ENCODE measurements around the genes PDCD4 and SHOC2.

DNA sequence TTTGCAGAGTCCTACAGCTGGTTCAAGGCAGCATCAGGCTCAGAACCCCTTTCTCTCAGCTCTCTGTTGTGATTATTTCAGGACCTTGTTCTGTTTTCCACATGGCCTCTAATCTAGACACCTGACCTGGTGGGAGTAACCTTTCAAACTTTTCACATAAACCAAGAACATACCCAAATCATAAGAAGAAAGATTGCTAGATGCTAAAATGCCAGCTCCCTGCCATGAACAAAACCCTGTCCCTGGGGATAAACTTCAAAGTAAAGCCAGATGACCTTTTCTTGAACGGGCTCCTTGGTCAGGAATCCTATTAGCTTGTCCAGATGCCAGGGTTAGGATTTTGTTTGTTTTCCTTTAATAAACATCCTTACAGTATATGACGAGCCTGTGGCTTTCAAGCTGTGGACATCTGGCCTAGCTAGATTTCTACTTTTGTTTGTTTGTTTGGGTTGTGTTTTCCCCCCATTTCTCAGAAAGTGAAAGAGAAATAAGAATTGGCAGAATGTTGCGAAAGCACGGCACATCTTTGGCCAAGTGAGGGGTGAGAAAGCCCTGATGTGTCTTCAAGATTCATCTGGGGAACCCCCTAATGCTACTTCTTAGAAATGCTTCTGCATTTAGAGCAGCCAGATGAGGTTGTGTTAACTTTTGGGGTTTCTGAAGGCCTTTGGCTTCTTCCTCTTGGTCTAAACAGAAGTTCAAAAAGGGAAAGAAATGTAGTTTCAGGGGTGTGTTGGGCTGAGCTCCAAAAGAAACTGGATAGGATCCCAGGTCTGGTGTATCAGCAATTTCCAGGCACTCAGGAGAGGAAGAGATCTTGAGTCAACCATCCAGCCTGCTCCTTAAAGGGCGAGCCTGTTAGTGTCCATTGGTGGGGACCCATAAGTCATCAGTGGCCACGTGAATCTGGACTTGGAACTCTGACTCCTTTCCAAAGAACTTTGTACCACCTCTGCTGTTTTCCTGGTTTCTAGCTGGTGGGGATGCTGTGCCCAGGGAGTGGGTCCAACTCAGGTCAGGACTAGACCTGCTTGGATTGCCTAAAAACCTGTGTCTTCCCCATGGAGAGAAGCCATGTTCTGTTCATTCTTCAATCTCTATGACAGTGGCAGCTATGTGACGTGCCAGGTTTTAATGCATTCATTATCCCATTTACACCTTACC is 6.4 kb downstream of the DUSP5 start:
- PRO-cap = no peak
- RAMPAGE, long total RNA, 4 experiments = start-site peak on the plus strand in 1 of 4 experiments, centred at position 32 of the sequence, 12 reads per replicate

GRCh38 chr10:110511948-110512689 is 14.4 kb downstream of the DUSP5 start:
- PRO-cap = no peak
- RAMPAGE, long total RNA, 4 experiments = no peak in any of the 4 experiments

- PRO-cap = no peak
- RAMPAGE, long total RNA, 4 experiments = start-site peak on the plus strand in 1 of 4 experiments, at chr10:110581955-110582096 at its widest, 42 reads per replicate
Measured at GRCh38 chr10:110581849-110582219, 14.3 kb downstream of the SMC3 start.

GRCh38 chr10:110644682-110645343 is 677 bp downstream of the RBM20 start:
- PRO-cap = no peak
- RAMPAGE, long total RNA, 4 experiments = no peak in any of the 4 experiments

DNA sequence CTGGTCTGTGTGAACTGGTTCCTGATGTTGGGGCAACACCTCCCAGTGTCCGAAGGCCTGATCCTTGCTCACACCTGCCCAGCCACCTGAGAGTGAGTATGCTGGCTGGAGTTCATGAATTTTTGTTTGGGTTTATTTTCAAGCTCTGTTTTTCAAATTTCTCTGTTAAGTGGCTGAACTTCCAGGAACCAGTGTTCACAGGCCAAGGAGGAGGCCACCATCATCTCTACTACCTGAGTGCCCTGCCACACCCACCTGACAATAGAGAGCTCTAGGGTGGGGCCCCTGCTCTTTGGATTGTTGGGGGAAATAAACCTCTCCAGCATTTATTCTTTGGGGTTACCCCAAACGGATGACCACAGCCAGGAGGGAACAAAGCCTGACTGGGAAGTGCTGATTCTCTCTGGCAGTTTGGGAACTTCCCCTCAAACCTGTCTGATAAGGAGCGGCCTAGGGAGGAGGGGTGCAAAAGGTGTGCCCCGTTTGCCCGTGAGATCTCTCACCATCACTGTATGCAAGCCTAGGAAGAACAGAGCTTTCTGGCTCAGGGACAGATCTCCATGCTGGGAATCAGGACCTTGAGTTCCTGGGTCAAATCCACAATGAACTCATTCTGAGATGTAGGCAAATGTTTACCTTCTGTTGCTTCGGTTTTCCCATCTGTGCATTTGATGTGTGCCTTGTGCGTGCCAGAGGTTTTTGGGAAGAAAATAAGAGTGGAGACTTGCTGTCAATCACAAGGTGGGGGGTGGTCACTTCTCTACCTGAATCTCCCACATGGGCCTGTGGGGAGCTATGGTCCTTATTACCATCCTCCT is 27.8 kb upstream of the PDCD4 start:
- PRO-cap = no peak
- RAMPAGE, long total RNA, 4 experiments = no peak in any of the 4 experiments

GRCh38 chr10:110846348-110846658 is 25.4 kb upstream of the PDCD4 start:
- PRO-cap = no peak
- RAMPAGE, long total RNA, 4 experiments = no peak in any of the 4 experiments

DNA sequence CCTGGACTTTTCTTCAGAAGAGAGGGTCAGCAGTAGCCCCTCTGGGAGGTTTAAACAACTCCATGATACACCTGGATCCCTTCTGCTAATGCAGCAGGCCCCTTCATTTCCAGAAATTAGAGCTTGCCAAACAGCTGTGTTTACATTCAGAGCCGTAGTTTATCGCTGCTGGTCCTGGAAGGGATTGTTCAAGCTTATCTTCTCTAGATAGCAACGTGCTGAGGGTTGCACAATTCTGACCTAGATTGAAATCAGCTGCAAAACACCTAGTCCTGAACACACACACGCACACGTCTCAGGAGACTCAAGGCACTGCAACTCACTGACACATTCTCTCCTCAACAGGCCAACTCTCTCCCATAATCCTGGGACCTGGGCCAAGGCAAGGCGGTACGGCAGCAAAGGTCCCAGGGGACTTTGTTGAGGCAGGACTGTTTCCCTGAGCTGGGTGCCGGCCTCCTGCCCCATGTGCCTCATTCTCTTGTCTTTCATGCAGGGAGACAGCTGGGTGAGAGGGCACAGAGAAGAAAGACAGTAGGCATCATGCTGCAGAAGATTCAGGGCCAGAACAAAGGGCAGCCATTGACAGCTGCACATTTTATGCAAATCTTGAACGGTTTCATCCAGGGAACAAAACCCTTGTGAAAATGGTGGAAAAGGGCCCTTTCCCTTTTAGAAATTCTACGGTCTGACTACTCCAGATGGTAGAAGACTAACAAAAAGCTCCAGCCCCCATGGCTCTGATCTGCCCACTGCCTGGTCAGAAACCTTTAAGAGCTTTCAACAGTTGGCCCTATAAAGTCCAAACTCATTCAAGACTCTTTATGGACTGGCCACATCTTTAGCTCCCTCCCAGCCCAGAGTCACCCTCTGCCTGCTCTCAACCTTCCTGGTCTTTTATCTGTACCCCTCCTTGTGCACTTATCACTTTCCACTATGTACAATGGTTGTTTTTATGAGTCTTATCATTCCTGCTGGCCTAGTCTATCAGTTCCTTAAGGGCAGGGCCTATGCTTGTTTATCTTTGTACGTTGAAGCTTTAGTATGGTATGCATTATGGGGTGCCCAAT is 13.9 kb upstream of the PDCD4 start:
- PRO-cap = bidirectional peak, plus-strand start at position 298 of the sequence, minus-strand start at position 181 of the sequence
- RAMPAGE, long total RNA, 4 experiments = no peak in any of the 4 experiments

DNA sequence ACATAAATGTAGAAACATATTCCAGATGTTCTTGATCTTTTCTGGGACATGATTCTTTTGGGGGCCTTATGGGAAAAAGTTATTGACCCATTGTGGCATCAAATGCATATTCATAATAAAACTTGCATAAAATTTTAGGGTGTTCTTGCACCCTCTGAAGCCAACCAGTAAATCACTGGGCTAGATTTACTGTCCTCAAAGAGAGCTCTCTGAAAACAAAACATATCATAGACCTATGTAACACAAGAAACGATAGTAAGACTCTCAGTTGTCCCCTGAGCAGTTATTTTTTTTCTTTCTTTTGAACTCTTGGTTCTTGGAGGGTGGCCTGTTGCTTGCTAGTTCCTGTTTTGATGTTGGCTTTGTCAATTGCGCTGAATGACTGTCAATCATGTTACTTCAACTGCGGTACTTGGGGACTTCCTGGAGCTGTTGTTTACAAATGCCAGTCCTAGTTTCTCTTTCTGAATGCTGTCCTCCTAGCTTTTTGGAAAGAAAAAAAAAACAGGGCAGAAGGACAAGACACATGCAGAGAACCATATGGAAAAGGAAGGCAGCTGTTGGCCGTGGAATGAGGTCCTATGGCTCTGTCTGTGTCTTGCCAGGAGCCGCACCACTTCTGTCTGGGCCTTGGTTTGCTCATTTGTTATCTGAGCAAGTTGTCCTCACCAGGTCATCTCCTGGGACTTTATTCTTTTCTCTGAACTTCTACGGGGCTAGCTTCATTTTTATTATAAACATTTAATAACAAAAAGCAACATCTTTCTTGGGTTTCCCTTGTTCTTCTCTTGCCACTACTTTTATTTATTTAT is 7.1 kb upstream of the PDCD4 start:
- PRO-cap = no peak
- RAMPAGE, long total RNA, 4 experiments = no peak in any of the 4 experiments

DNA sequence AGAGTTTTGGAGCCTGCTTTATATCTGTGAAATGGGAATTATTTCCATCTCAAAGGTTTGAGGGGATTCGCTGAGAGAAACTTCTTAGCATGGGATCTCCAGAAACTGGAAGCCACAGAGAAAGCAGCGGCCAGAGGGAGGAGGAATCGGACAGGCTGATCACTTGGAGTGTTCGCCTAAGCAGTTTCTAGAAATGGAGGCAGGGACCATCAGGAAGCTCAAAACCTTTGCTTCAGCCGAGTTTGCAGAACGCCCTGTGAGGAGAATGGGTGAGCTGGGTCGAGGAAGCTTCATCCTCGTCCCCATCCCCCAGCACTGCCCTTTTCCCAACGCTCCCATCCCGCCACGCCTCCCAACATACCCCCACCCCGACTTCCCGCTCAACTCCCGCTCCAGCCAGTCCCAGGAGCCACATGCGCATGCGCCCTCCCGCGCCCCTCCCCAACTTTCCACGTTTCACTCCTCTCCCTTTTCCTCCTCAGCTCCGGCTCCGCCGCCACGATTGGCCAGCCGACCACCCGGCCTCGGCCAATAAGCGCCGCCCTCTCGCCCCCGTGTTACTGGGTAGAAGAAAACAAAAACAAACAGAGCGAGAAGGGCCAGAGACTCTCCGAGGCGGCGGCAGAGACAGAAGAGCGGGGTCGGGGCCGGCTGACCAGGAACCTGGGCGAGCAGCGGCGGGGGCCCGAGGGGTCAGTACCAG is at the start of gene PDCD4:
TSS of gene PDCD4 (plus strand) at position 602 of the 703 bp plus-strand sequence.
- PRO-cap = bidirectional peak, plus-strand start at position 602 of the sequence, minus-strand start at position 317 of the sequence
- RAMPAGE, long total RNA, 4 experiments = start-site peak on the plus strand in 4 of 4 experiments, centred at positions 449 to 603 of the sequence, 23 to 3,385 reads per replicate

DNA sequence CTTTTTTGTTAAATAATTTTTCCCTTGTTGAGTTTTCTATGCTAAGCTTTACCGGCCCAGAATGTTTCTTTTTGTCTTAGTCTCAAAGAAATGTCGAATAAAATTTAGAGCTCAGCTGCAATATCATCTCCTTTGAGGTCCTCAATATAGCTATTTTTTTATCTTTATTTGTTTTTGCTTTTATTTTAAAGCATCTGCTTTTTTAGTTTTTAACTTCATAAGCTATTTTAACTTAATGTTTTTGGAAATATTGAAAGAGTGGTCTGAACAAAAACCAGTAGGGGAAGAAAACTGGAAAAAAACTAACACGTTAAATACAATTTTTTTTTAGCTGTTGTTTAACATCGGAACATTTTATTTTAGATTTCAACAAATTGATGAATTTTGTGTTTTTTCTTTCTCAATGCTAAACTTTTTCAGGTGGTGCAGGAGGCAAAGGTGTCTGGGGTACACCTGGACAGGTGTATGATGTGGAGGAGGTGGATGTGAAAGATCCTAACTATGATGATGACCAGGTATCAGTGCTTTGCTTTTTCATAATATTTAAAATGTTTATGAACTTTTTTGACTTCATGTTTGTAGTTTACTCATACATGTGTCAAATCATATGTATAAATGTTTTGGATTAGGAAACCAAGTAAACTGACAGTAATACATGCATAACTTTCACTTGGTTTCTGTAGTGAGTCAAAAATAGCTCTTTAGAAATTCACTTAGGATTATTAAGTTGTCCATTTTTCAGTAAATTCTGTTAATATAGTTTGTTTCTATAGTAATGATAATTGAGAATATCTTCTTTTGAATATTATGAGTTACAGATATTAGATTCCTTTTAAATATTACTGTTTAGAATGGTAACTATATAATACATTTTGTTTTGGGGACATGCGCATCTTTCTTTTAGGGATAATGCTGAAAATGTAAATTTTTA is 11.1 kb downstream of the PDCD4 start:
- PRO-cap = no peak
- RAMPAGE, long total RNA, 4 experiments = no peak in any of the 4 experiments

- PRO-cap = no peak
- RAMPAGE, long total RNA, 4 experiments = start-site peak on the plus strand in 1 of 4 experiments, at chr10:110884220-110884326 at its widest, 283 reads per replicate
Measured at GRCh38 chr10:110884095-110885007, 12.6 kb downstream of the PDCD4 start.

DNA sequence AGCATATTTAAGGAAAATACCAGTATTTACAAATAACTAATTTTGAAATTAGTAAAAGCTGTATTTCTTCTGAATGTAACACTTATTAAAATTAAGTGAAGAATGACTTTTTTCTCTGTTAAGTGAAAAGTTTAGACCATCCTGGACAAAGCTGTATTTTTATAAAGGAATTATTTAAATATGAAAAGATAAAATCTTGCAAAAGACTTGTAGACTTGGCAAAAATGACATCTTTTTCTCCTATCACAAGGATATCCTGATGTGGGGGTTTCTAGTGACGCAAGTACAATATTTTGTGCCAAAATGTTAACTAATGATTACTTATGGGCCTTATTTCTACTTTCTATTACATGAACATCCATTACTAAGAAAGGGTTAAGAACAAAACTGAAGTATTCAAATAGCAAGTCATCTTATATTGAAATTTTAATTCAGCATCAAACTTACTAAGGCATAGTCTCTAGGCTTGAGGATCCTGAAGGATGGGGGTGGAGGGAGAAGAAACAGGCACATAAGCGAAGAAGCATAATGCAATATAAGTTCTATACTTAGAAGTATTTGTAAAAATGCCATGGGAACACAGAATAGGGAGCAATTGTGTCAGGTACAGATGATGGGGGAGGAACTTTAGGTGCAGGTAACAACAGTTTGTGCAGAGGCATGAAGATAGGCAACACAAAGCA is 10.8 kb downstream of the BBIP1 start:
- PRO-cap = no peak
- RAMPAGE, long total RNA, 4 experiments = no peak in any of the 4 experiments

- PRO-cap = no peak
- RAMPAGE, long total RNA, 4 experiments = no peak in any of the 4 experiments
Measured at GRCh38 chr10:110916538-110917226, 2.3 kb downstream of the BBIP1 start.

DNA sequence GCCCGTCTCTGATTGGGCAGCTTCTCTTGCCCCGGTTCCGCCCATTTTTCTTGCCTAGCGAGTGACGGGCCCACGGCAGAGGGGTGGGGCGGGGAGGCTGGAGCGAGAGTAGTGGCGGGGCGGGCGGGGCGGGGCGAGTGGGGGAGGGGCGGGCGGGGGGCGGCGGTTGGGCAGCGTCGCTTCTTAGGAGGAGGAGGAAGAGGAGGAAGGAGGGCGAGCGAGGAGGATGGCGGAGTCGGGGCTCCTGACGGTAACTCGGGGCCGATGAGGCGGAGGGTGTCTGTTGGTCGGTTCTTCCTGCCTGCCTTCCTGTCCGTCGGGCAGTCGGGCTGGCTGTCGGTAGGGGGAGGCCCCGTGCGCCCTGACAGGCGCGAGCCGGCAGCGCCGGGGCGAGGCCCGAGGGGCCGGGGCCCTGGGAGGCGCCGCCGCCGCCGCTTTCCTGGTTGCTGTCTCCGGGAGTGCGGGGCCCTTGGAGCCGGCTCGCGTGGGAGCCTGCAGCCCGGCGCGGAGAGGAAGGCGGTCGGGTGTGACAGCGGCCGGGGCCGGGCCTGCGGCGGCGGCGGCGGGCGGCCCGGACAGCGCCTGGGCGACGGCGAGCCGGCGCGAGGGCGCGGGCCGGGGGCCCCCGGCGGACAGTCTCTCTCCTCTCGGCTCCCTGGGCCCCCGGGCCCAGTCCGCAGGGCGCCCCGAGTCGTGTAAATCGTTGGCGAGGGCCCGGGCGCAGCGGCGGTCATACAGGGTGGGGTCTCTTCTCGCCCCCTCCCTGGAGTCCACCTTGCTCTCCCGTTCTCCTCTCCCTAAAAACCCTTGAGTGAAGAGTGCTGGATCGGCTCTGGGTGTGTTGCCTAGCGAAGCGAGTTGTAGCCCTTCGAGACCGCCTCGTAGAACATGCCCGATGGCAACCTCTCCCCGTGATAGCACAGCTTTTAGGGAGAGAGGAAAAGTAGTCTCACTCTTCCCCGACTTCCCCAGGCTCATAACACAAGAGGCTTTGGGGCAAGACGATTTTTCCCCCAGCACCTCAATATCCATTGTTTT is at the start of gene SHOC2:
TSS of gene SHOC2 (plus strand) at position 197 of the 1,038 bp plus-strand sequence.
- PRO-cap = bidirectional peak, plus-strand start at position 197 of the sequence, minus-strand start outside the sequence; bidirectional peak, plus-strand start at position 392 of the sequence, minus-strand start at position 321 of the sequence
- RAMPAGE, long total RNA, 4 experiments = start-site peak on the plus strand in 2 of 4 experiments, centred at positions 203 to 213 of the sequence, 45 to 334 reads per replicate

- PRO-cap = no peak
- RAMPAGE, long total RNA, 4 experiments = no peak in any of the 4 experiments
Measured at GRCh38 chr10:110923980-110924626, 4.7 kb downstream of the SHOC2 start.

GRCh38 chr10:112168133-112168678 is 15.4 kb downstream of the GPAM start:
- PRO-cap = no peak
- RAMPAGE, long total RNA, 4 experiments = no peak in any of the 4 experiments

DNA sequence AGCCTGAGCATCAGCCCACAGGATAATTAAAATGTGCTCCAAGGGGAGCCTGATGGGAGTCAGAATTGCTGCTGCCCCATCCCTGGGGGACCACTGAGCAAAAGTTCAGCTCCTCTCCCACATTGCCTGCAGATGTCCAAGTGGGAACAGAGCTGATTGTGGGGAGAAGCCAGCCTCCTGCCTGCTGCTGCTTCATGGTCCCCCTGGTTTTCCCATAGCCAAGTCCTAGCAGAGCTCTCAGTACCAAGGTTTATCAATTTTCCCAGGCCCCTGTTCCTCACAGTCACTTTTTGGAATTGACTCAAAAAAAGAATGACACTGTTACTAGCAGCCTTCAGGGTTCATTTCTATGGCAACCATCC is 25.8 kb upstream of the GPAM start:
- PRO-cap = no peak
- RAMPAGE, long total RNA, 4 experiments = no peak in any of the 4 experiments

- PRO-cap = no peak
- RAMPAGE, long total RNA, 4 experiments = start-site peak on the minus strand in 1 of 4 experiments, at chr10:112227614-112227663 at its widest, 5 reads per replicate
Measured at GRCh38 chr10:112227122-112228095, 43.8 kb upstream of the GPAM start.

- PRO-cap = no peak
- RAMPAGE, long total RNA, 4 experiments = no peak in any of the 4 experiments
Measured at GRCh38 chr10:112304277-112305015, 21.2 kb downstream of the TECTB start.

DNA sequence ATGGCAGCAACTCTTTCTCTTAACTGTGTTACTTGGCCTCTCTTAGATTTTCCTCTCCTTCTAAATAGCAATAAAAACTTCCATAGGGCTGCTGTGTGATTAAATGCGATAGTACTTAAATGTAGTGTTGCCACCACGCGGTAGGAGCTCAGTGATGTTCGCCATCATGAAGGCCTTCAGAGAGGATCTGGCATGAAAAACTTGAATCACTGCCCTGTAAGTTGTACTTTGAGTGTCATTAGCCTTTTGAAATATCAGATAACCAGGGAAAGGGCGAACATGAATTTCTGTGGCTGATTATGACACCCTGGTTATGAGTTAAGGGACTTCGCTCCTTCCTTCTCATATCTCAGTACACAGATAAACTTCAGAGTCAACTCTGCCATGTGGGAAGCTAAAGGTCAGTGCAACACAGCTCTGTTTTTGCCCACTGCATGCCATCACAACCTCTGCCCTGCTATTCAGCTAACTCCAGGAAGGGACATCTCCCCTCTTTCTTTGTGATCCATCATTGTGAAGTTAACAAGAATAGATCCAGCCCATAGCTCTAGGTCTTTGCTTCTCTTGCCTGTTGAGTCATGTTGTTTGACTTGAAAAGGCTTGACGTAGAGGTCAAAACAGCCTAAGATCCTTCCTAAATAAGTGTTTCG is 8.9 kb upstream of the ACSL5 start:
- PRO-cap = no peak
- RAMPAGE, long total RNA, 4 experiments = no peak in any of the 4 experiments

Data from suprapubic skin (tissue), 4 donors.